Psoas muscle (tissue), 2 donors: ENCODE measurements around the genes TP73 and ACOT7.

GRCh38 chr1:3457216-3458147 lies 3.0 kb downstream of the ARHGEF16 start:
- PRO-cap, 2 experiments = no peak in any of the 2 experiments

DNA sequence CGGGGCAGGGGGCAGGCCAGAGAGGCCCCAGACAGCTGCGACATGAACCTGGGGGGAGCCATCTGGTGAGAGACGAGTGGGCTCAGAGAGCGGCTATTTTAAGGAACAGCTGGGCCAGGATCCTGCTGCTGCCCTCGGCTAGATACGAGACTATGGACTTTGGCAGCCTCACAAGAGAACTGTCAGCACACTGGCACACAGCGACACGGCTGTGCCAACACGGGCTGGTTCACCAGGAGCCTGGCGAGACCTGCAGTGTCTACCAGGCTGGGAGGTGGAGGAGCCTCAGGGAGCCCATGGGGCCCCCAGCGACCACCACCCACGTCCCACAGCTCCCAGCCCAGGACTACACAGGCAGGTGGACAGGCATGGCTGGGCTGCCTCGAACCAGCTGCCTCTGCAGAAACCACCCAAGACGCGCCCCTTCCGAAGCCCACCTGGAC lies 75.0 kb downstream of the ARHGEF16 start:
- PRO-cap, 2 experiments = peak in 1 of 2 experiments; most common plus-strand start position 255 of the sequence (in 1)

- PRO-cap, 2 experiments = no peak in any of the 2 experiments
These were observed 50.8 kb downstream of the MEGF6 start for GRCh38 chr1:3560483-3560990.

GRCh38 chr1:3599561-3599846 lies 11.8 kb downstream of the MEGF6 start:
- PRO-cap, 2 experiments = no peak in any of the 2 experiments

- PRO-cap, 2 experiments = no peak in any of the 2 experiments
These were observed at the start of gene TP73 for GRCh38 chr1:3652002-3653272. Gene TP73, plus strand, starts transcription at chr1:3652516.

DNA sequence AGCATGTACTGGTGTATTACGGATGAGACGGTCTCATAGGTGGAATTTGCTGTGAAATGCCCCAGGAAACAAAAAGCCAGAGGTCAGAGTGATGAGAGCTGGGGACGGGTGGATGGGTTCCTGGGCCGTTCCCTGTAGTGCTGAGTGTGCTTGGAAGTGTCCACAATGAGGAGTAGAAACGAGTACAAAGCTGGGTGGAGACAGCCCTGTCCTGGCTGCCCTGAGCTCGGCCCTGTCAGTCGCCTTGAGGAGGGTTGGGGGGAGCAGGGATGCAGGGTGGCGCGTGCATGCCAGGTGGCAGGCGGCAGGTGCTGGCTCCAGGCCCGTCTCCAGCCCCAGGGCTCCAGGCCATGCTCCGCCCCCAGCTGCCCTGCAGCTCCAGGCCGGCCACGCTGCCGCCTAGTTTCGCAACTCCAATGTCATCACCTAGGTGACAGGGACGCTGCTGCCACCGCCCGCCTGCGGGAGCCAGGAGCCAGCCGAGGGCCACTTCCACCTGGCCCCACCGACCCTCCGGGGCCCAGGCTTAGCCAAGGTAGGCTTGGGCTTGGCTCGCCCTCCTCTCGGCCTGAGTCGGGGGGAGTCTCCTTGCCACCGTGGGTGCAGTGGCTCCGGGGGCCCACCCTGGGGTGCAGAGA lies 16.4 kb downstream of the TP73 start:
- PRO-cap, 2 experiments = no peak in any of the 2 experiments

DNA sequence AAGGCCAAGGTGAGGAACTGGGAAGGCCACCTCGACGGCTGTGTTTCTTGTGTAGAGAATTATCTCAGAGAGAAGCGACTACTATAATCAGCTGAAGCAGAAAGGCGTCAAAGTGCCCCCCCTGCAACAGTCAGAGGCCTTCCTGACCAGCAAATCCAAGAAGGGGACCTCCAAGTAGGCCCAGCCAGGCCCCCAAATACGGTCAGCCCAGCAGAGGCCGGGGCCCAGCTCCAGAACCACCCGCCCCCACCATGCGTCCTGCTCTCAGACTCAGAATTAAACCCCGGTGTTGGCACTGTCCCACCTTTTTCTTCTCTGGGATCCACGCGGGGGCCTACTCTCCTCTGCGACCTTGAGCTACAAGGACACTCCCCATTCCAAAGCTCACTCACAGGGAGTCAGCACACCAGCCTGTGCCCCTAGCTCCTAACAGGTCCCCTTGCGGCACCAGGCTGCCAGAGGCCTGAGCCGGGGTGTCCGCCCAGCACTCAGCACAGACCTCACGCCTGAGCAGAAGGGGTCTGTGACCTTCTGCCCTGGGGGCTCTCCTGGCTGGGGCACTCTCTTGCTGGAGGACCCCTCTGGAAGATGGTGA lies 1.1 kb upstream of the SMIM1 start:
- PRO-cap, 2 experiments = no peak in any of the 2 experiments

- PRO-cap, 2 experiments = no peak in any of the 2 experiments
These were observed 19.9 kb downstream of the C1orf174 start for GRCh38 chr1:3880124-3880570.

GRCh38 chr1:4512375-4513177 lies 141.8 kb upstream of the AJAP1 start:
- PRO-cap, 2 experiments = no peak in any of the 2 experiments

GRCh38 chr1:6052848-6053857 lies 7.5 kb downstream of the KCNAB2 start:
- PRO-cap, 2 experiments = no peak in any of the 2 experiments

DNA sequence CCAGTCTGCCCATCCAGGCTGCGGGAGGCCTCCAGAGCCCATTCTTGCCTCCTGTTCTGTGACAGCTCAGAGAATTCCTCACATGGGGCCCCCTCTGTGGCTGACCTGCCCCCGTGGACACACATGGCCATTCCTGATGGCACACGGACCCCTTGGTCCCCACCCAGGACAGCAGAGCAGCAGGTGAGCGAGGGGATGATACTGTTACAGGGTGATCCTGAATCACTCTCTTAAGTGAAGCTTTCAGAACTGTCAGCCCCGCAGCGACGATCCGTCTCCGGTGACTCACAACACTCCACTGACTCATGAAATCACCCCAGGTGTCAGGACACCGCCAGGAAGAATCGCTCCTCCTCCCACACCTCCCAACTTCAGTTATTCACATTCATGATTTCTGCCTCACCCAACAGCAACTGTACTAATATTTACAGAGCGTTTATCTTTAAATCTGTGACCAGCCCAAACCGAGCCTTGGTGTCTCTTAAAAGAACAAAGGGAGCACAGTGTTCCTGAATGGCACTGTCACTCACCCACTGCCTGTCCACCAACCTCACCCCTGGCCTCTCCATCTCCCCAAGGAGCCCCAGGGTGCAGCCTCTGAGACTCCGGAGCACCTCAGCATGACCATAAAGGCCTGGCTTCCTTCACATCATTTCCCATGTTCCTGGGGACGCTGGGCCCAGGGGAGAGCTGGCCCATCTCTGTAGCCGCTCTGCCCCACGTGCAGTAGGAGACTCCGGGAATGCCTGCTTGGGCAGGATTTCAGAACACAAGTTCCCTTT lies 22.3 kb downstream of the CHD5 start:
- PRO-cap, 2 experiments = no peak in any of the 2 experiments

DNA sequence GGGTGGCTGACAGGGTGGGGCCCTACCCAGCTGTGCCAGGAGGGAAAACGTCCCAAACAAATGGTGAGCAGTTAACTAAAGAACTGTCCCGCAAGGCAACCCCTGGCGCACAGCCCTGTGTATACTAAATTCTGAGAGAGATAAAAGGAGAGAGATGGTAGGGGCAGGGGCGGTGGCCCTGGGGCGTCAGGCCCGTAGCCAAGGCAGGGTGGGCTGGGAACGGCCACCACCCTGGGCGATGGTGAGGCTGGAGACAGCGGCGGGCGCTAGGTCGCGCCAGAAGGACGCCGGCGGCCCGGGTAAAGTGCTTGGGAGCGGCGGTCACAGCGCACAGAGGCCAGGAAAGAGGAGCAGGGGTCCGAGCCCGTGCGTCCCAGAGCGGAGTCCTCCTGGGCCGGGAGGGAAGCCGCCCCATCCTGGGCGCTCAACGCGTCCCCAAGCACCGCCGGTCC lies 1.1 kb downstream of the CHD5 start:
- PRO-cap, 2 experiments = no peak in any of the 2 experiments

DNA sequence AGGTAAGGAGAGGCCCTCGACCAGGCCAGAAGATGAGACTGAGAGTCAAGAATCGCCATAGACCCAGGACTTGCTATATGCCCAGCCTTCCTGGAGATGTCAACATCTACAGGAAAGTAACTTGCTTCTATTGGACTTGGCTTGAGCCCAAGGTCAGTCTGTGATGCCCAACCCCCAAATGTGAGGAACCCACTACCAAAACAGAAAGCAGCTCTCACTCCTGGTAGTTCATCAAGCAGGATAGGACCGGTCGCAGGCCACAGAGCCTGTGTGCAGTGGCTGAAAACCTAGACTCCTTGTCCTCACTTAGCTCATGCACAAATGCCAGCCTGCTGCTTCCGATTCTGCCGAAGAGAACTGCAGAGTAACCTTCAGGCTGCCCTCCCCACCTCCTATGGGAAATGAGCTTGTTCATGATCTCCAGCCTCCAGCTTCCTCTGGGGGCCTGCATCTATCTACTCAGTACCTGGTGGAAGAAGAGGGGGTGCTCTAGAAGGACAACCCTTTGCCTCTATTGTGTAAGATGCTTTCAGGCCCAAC lies 1.4 kb downstream of the ACOT7 start:
- PRO-cap, 2 experiments = no peak in any of the 2 experiments

- PRO-cap, 2 experiments = peak in 2 of 2 experiments; most common plus-strand start chr1:6393814 (in 2); most common minus-strand start chr1:6393757 (in 2)
These were observed at the start of gene ACOT7 for GRCh38 chr1:6393640-6394383. Gene ACOT7, minus strand, starts transcription at chr1:6393767.

- PRO-cap, 2 experiments = no peak in any of the 2 experiments
These were observed 14.3 kb downstream of the TNFRSF25 start for GRCh38 chr1:6451560-6452144.

GRCh38 chr1:6460396-6461030 lies 5.5 kb downstream of the TNFRSF25 start:
- PRO-cap, 2 experiments = no peak in any of the 2 experiments

DNA sequence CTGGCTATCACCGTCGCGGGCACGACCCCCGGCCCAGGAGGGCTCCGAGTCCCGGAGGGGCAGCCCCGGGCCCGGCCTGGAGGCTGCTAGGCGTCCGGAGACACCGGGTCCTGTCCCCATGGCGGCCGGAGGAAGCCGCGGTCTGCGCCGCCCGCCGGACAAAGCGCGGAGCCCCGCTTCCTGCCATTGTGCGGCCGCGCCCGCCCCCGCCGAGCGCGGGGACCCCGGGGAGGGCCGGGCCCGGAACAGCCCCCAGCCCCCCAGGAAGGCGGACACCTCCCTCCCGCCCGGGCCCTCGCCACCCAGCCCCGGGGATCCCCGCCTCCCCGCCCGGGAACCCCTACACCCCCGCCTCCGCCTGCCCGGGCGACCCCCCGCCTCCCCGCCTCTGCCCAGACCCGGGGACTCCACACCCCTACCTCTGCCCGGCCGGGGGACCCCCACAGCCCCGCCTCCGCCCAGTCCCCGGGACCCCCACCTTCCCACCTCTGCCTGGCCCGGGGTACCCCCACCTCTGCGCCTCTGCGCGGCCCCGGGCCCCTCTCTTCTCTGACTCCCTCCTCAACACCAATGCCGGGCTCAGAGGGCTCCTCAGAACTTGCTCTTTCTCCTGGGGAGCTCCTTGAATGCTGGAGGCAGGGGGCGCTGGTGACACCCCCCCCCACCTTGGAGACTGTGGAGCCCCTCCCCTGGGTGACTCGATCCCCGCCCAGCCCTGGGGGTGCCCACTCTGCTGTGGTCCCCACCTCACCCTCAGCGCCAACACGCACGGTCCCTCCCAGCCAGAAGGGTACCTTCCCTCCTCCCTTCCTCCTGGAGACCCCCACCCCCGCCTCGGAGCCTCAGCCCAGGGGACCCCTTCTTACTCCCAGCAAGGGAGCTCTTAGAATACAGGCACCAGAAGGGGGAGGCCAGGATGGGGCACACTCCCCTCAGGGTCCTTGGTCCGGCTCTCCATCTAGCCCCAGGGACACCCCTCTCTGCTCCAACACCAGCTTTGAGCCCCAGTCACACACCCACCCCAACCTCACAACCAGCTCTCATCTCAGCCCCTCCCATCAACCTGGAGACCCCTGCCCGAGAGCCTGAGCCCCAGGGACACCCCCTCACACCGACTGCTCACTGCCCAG lies 5.8 kb downstream of the PLEKHG5 start:
- PRO-cap, 2 experiments = peak in 1 of 2 experiments; most common minus-strand start position 144 of the sequence (in 1)

DNA sequence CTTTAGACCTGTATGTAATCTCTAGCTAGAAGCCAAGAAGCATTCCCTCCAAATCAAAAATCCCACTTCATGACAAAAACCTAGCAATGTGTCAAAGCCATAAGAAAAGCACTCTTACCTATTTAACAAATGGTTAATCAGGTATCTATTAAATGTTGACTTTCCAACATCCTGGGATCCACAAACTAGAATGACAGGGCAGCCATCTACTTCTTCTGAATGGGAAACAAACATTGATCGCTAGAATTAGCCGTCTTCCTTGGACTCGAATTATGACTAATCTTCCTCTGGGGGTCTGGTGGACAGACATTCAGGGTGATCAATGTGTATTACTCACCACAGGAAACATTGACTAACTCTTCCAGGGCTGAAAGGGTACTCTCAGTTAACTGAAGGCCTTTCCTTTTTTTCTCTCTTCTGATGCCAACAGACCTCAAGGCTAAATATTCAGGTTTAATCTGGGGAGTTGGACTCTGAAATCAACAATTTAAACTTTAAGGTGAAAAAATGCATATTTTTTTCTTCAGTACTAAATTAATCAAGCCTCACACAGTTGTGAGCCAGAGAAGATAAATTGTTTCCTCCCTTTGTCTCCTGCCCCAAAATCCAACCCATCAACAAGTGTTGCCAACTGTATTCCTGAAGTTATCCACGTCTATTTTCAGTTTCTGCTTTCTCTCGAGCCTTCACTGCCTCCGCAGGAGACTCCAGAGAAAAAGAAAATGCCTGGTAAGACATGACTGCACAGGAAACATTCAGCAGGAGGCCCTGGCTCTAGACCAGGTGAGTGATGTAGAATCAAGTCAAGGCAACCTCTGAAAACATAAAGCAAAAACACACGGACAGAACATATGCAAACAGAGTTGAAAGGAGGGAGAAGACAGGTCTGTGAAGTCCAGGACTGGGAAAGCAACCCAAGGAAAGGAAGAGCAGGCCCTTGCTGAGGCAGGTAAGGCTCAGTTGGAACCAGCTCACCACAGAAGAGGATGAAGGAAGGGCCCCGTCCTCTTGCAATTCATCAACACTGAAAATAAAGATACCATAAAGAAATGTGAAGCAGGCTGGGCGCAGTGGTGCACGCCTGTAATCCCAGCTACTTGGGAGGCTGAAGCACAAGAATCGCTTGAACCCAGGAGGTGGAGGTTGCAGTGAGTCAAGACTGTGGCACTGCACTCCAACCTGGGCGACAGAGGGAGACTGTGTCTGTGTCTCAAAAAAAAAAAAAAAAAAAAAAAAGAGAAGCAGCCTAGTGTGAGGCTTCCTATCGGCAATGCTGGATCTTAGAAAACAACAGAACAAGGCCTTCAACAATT lies 9.1 kb downstream of the NOL9 start:
- PRO-cap, 2 experiments = no peak in any of the 2 experiments

- PRO-cap, 2 experiments = peak in 2 of 2 experiments; most common plus-strand start chr1:6599781 (in 2); most common minus-strand start chr1:6599053 (in 1)
These were observed 3.3 kb downstream of the KLHL21 start for GRCh38 chr1:6598984-6600170.

- PRO-cap, 2 experiments = peak in 2 of 2 experiments; most common plus-strand start chr1:6604320 (in 1); most common minus-strand start chr1:6604383 (in 2)
These were observed 1.6 kb upstream of the KLHL21 start for GRCh38 chr1:6604266-6604658.